B cell (primary cell): ENCODE data around the genes IDH3G and FLNA.

DNA sequence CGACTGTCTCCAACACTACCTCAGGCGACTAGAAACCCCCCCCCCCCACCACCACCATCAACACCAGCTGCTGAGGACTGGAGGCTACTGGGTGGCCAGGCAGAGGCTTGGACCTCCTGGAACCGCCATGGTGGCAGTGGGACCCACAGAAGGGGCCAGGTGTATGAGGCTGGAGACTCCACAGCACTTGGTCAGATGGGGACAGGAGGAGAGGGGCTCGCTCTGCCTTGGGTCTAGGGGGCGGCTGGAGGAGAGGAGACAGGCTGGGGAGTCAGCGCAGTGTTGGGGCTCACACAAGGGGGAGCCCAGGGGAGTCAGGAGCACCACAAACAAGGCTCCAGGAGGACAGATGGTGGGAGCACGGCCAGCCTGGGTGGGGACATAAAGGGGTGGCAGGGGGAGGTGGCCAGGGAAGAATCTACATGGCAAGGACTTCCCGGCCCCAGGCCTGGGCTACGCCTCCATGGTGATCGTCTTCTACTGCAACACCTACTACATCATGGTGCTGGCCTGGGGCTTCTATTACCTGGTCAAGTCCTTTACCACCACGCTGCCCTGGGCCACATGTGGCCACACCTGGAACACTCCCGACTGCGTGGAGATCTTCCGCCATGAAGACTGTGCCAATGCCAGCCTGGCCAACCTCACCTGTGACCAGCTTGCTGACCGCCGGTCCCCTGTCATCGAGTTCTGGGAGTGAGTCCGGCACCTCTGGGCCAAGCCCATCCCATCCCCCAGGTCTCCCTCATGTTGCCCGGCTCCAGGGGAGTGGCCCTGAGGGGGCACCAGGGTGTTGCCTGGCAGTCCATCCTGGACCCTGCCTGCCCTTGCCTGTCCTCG is 3.4 kb downstream of the SLC6A8 start:
- PRO-cap, result no peak
- CAGE, long polyA plus RNA, result no peak

GRCh38 chrX:153696674-153697471 is 9.1 kb downstream of the SLC6A8 start:
- PRO-cap, result no peak
- CAGE, long polyA plus RNA, result no peak

DNA sequence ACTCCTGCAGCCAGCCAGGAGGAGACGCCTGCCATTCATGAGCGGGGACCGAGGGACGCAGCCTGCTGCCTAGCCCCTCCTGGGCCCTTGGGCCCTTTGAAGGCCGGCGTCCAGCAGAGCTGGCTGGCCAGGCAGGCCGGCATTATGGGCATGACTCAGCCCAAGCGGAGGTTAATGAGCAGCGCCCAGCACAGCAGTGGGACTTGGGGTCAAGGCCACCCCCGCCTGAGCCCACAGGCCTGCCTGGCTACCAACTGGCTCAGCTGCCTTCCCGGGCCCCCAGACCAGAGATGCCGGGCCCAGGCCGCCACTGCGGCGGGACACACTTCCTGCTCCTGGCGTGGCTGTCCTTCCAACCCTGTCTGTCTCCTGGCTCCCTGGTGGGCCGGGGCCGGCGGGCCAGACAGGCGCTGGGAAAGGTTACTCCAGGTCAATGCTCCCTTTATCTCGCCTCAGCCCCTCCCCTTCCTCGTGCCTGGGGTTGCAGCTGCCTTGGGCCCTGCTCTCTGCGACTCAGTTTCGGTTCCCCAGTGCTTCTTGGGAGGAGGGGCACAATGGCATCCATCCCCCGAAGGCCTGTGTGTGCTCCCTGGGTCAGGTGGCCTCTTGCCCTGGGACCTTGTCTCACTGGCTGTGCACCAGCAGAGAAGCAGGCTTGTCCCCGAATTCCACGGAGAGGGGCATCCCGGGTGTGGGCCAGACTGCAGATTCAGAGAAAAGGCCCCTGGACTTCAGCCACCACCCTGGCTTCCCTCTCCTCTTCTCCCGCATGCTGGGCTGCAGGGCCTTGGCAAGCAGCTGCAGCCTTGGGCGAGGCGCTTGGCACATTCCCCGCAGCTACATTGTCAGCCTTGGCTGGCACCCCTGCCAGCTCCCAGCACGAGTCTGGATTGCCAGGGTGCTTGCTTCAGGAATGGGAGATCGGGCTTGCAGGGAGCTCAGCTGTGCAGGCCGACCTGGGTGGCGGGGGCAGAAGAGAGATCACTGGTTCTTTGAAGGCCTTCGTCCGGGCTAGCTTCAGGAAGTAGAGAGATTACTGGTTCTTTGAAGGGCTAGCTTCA is 2.2 kb downstream of the ABCD1 start:
- PRO-cap, result no peak
- CAGE, long polyA plus RNA, result no peak

GRCh38 chrX:153743311-153744118 is 18.9 kb downstream of the ABCD1 start:
- PRO-cap, result no peak
- CAGE, long polyA plus RNA, result no peak

DNA sequence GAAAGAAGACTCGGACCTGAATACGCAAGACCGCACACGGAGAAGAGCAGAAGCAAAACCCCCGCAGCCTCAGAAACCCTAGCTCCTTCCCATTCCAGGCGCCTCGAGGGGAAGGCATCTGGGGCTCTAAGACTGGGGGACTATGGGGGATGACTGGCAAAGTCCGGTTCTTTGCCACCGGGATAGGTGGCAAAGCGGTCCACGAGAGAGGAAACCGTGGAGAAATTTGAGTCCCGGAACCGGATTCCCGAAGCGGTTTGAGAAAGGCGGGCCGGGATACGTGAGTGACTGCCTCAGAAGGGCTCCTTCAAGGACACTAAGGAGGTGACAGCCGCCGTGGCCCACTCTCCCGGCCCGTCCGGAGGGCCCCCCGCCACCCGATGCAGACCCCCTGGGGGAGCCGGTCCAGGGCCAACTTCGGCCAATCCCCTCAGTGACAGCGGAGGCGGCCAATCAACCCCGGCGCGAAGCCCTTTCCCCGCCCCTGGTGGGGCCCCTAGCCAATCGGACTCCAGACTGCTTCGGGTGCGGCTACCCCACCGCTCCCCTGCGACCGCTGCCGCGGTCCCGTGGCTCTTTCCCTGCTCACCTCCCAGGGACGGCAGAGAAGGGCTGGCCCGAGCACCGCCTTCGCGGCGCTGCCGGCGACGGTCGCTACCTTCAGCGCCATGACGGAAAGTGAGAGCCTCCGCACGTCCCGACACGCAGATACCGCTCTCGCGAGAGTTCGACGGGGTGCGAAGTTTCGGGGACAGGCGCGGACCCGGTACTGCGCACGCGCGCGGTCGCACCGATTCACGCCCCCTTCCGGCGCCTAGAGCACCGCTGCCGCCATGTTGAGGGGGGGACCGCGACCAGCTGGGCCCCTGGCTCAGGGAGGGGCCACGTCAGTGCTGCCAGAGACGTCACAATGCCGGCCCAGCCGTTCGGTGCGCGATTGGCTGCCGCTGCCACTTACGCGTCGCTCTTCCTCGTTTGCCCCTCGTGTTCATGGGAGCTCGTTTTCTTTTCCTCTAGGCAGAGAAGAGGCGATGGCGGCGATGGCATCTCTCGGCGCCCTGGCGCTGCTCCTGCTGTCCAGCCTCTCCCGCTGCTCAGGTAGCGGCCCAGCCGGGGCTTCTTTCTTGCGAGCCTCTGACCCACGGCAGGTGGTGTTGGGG is at the start of gene IDH3G:
Gene IDH3G (minus strand): TSS at position 719 of the 1,160 bp plus-strand sequence.
- PRO-cap, result bidirectional peak, plus-strand start at position 503 of the sequence, minus-strand start at position 382 of the sequence; bidirectional peak, plus-strand start at position 1,002 of the sequence, minus-strand start at position 710 of the sequence
- CAGE, long polyA plus RNA, result start-site peak on the minus strand centred at position 700 of the sequence, 40 bp wide, 462 and 510 reads in 2 replicates; start-site peak on the plus strand centred at position 979 of the sequence, 55 bp wide, 313 and 526 reads in 2 replicates

DNA sequence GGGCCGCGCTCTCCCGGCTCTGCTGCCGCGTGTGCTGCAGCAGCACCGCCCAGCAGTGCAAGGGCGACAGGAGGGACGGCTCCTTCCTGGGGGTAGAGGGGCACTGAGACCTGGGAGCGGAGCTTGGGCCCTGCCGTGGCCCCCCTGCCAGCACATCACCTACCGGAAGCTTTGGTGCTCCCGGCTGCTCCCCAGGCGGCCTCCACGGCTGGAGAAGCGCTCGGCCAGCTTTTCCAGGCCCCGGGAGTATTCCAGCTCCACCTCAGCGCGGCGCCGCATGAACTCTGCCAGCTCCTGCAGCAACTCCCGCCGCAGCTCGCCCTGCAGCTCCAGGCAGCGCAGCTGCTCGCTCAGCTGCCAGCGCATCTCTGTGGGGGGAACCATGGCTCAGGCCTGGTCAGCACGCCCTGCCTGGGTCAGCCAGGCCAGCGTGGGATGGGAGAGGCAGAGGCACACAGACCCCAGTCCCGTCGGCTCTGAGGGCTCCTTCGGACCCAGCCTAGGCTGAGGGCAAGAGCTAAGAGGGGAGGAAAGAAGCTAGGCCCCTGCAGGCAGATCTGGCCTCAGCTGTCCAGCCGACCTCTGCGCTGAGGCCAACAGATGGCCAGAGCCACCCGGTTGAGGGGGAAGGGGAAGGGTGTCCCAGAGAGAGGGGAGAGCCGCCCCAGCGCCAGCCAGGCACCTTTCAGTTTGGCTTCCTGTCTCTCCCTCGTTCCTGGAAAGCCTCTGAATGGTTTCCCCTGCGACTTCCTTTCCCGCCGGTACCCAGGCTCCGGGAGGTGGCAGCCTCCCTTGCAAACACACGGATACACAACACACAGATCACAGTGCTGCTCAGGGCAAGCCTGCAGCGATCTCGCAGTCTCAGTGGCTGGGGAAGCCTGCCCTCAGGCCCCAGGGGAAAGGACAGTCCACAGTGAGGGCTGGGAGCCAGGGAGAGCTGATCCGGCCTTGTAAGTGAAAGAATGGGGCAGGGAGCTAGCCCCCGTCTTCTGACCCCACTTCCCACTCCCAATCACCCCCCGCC is 4.3 kb downstream of the ARHGAP4 start:
- PRO-cap, result no peak
- CAGE, long polyA plus RNA, result no peak

DNA sequence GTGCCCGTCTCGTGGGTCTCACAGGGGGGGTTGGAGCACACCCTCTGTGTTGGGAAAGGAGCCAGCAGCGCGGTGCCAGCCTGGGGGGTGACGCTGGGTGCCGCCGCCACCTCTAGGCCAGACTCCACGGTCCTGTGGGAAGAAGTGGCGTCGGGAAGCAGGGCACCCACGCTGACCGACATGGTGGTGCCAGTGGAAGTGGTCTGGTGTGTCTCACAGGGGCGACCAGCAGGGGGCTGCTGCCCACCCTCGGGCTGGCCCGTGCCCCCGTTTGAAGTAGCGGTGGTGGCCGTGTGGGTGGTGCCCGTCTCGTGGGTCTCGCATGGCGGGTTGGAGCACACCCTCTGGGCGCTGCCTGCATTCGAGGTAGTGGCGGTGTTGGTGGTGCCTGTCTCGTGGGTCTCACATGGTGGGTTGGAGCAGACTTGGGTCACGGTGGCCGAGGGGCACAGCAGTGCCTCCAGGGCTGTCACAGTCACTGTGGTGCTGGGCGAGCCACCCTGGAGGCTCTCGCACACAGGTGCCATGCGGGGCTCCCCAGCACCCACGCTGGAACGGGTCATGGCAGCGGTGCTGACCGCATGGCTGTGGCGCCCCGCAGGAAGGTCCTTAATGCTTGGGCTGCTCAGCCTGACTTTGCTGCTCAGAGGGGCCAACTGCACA is 9.8 kb upstream of the RENBP start:
- PRO-cap, result no peak
- CAGE, long polyA plus RNA, result no peak

GRCh38 chrX:153969936-153970495 is 1.6 kb downstream of the HCFC1 start:
- PRO-cap, result no peak
- CAGE, long polyA plus RNA, result no peak

GRCh38 chrX:154052554-154052997 is 32.9 kb upstream of the IRAK1 start:
- PRO-cap, result no peak
- CAGE, long polyA plus RNA, result no peak

GRCh38 chrX:154087035-154087857 is 10.3 kb downstream of the MECP2 start:
- PRO-cap, result no peak
- CAGE, long polyA plus RNA, result no peak

GRCh38 chrX:154123608-154124430 is 20.2 kb upstream of the OPN1LW start:
- PRO-cap, result unidirectional peak, plus-strand start at chrX:154124084
- CAGE, long polyA plus RNA, result no peak

DNA sequence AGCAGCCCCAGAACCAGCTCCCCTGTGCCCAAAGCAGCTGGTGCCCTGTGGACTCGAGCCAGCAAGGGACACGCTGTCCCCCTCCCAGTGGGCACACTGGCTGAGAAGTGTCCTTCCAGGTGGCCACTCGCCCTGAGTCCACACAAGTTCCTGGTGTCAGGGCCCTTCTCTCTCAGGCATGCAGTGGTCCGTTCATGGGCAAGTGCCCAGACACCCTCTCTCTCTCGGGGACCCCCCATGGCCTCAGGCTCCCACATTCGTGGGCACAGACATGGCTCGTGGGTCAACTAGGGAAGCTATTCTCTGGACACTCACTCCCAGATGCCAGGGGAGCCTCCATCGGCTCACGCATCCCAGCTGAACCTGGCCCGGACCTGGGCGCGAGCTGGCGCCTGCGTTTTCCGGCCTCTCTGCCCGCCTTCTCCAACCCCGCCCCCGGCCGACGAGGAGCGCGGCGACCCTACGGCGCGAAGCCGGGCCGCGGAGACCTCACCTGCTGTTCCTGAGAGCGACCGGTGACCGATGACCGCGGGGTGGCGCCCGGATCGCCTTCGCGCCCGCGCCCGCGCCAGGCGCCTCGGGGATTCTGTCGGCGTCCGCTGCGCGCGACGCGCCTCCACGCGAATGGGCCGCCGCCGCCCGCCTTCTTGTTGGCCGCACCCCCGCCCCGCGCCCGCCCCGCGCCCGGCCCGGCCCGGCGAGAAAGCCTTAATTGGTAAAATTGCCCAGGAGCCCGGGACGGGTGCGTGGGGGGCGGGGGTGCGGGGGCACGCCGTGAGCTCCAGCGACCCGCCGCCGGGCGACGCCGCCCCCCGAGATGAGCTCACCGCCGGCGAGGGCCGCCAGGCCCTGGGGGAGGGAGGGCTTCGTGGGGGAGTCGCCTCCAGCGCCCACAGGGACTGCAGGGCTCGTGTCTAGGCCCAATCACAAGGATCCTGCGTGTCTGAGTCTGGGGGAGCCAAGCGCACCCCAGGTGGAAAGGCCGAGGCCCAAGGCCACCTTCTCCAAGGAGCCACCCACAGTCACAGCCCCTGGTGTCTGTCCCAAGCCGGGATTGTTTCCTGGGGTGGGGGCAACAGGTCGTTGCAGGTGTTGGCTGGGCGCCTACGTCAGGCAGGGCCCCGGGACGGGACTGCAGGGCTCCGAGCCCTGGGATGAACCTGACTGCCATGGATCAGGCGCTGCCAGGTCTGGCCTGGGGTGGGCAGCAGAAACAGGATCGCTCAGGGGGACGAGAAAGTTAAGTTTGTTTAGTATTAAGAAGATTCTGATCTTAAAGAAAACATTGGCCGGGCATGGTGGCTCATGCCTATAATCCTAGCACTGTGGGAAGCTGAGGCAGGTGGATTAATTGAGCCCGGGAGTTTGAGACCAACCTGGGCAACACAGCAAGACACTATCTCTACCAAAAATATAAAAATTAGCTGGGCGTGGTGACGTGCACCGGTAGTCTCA is at the start of gene FLNA:
Gene FLNA (minus strand): TSS at position 622 of the 1,455 bp plus-strand sequence.
- PRO-cap, result no peak
- CAGE, long polyA plus RNA, result no peak

DNA sequence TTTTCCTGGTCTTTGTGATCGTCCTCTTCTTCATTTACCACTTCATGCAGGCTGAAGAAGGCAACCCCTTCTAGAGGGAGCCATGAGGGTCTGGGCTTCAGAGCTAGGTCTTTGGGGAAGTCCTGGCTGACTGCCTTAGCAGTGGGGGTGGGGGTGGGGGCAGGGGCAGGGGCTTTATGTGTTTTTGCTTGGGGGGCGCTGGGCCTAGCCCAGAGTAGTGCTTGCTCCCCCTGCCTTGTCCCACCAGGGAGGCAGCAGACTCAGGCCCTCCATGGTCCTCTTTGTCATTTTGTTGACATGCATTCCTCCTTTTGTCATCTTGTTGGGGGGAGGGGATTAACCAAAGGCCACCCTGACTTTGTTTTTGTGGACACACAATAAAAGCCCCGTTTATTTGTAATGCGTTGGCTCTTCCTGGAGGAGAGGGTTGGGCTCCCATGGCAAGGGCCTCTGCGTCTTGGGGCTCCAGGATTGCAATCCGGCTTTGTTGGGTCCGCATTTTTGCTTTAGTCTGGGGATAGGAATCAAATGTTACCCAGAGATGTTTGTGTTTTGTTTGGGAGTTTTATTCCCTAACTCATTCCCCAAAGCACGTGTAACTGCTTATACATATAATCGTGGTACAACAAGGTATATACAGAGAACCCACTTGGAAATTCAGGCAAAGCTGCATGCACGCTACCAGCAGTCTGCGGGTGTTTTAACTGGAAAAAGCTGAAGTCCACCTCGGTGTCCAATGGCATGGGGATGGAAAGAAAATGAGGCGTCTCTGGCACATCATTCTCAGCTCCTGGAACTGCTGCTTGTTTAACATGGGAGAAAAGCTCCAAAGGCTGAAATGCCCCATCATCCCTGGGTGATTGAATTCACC is 2.3 kb downstream of the EMD start:
- PRO-cap, result no peak
- CAGE, long polyA plus RNA, result no peak

GRCh38 chrX:154441306-154441824 is 2.6 kb upstream of the FAM50A start:
- PRO-cap, result no peak
- CAGE, long polyA plus RNA, result no peak

GRCh38 chrX:154485264-154485761 is 1.1 kb downstream of the UBL4A start:
- PRO-cap, result no peak
- CAGE, long polyA plus RNA, result no peak

DNA sequence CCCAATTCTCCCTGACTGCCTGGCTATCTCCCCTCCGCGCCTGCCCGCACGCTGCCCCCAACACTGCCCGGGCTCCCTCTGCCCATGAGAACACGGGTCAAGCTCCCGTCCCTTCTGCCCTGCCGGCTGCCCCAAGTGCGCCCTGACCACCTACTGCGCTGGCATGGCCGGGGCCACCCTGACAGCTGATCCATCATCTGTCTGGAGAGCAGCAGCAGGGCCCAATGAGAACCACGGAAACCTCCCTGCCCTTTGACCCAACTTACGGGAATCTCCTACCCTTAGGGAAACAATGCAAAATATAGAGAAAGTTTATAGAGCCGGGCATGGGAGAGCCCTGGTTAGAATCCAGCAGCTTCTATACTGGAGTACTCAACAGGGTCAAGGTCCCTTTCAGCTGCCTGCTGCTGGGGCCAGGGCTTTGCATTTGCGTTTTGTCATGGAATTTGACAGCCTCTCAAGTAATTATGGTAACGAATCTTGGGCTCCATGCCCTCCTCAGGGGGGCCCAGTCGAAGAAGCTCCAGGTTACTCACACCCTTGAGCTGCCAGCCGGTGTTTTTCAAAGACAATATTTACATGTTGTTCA is 1.3 kb upstream of the FAM3A start:
- PRO-cap, result no peak
- CAGE, long polyA plus RNA, result no peak

DNA sequence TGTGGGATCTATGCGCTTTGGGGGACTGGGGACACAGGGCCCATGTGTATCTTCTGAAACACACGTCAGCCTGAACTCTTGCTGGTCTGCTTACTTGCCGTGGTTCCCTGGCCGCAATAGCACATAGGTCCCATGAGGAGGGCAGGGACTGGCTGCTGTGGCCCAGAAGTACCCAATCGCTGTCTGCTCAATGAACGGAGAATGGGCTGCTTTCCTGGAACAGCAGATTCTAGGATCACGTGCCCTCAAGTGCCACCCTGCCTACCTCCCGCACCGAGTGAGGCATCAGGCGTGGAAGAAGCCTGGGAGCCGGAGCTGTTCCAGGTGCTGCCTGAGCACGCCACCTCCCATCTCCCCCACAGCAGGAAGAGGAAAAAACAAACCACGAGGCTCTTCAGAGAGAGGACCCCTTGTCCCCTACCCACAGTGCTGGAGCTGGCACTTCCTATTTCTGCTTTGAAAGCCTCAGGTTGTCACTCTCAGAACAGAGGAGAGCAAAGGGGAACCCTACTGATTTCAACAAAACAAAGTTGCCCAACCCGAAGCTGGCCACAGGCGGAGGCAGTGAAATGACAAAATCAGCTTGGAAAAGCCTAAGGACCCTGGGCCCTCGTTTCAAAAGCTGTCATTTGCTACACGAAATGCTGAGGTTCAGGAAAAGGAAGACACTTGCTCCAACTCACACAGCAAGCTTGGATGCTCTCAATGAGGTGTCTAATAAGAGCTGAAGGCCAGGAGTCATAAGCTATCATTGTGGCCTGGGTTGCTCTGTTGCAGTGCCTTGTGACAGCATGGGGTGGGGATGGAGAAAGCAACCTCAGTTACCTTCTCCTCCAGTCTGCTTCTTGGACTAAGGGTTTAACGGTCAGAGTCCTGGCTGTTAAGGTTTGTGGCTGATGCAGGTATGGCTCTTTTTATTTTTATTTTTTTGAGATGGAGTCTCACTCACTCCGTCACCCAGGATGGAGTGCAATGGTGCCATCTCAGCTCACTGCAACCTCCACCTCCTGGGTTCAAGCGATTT is 3.6 kb downstream of the G6PD start:
- PRO-cap, result no peak
- CAGE, long polyA plus RNA, result no peak

DNA sequence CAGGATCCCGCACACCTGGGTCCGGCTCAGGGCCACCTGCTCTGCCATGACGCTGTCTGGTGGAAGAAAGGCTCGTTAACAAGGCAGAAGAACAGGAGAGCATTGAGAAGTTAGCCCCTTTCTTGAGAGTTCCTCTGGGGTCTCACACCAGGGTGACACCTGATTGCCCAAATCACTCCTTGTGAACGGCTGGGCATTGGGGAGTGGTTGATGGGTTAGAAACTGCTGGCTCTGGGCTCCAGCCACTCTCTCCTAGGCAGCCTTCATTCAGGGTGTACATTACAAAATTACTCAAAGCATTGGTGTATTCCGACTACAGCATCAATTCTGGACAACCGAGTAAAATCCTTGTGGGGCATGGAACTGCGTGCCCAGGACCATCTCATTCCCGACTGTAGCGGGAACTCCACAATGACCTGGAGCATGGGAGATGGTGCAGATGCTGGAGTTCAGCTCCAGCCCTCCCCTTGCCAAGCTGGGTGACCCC is 495 bp downstream of the G6PD start:
- PRO-cap, result no peak
- CAGE, long polyA plus RNA, result no peak

- PRO-cap, result no peak
- CAGE, long polyA plus RNA, result no peak
These were observed 14.4 kb downstream of the DKC1 start for GRCh38 chrX:154776701-154777924.

- PRO-cap, result no peak
- CAGE, long polyA plus RNA, result no peak
These were observed 18.5 kb downstream of the CMC4 start for GRCh38 chrX:155052492-155052836.